Anterior vena cava (tissue), 1 donor: ENCODE data around the genes BTG3, MRPL39 and ADAMTS1.

DNA sequence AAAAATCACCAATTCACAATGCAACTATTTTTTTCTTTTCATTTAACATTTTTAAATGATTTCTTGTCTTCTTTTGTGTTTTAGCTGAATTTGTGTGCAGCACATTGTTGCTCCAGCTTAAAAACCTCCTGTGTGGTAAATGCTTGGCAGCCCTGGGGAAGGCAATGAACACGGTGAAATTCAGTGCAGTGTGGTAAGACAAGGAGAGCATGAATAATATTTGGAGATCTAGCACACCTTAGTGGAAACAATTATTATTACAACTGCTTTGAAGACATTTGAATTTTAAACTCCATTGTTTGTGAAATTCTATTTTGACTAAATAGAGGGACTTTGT lies 242.7 kb upstream of the CXADR start:
- PRO-cap, result no peak

- PRO-cap, result no peak
Observed at GRCh38 chr21:17441384-17441919, 71.4 kb upstream of the CXADR start.

GRCh38 chr21:17476028-17476549 lies 36.8 kb upstream of the CXADR start:
- PRO-cap, result no peak

- PRO-cap, result unidirectional peak, minus-strand start at chr21:17612521; bidirectional peak, plus-strand start at chr21:17613056, minus-strand start at chr21:17612874
Observed at GRCh38 chr21:17612397-17613209, at the start of gene BTG3. Gene BTG3 (minus strand): TSS chr21:17612901.

DNA sequence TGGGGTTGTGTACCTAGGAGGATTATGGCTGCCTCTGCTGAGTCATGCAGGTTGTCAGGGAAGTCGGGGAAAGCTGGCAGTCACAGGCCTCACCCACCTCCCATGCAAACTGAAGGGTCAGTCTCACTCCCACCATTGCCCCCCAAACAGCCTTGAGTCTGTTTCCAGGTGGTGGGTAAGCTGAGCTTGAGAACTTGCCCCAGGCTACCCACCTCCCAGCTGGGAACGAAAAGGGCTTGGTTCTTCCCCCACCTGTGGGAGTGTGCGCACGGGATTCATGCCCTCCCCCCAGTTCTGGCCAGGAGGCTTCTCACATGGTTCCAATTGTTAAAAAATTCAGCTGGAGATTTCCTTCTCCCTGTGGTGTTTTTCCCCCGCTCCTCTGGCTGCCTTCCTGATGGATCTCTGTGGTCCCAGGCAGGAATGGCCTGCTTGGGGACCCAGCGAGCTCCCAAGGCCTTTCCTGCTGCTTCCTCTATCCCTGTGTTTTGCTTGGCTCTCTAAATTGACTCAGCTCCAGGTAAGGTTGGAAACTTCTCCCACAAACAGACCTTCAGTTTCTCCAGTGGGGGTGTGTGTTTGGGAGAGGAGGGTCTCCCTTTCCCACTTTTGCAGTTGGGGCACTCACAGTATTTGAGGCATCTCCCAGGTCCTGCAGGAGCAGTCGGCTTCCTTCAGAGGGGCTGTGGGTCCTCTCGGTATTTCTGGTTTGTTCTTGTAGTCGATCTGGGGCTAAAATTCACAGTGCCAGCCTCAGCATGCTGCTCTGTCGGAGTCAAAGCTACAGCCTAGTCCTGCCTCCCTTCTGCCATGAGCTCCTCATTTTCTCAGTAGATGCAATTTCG lies 82.0 kb upstream of the C21orf91 start:
- PRO-cap, result no peak

GRCh38 chr21:18661231-18661430 lies 257.5 kb upstream of the TMPRSS15 start:
- PRO-cap, result no peak

DNA sequence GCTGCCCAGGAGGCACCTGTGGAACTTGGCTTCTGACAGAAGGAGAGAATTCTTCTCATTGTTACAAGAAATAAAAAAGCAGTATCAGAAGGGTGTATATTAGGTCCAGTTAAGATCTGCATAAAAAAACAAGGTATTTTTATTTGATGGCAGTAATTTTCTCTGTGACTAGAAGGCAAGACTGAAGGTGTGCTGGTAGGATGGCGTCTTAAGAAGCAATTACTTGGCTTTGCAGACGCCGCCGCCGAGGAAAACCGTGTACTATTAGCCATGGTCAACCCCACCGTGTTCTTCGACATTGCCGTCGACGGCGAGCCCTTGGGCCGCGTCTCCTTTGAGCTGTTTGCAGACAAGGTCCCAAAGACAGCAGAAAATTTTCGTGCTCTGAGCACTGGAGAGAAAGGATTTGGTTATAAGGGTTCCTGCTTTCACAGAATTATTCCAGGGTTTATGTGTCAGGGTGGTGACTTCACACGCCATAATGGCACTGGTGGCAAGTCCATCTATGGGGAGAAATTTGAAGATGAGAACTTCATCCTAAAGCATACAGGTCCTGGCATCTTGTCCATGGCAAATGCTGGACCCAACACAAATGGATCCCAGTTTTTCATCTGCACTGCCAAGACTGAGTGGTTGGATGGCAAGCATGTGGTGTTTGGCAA lies 454.1 kb upstream of the TMPRSS15 start:
- PRO-cap, result no peak

GRCh38 chr21:19226673-19227001 lies 823.1 kb upstream of the TMPRSS15 start:
- PRO-cap, result no peak

DNA sequence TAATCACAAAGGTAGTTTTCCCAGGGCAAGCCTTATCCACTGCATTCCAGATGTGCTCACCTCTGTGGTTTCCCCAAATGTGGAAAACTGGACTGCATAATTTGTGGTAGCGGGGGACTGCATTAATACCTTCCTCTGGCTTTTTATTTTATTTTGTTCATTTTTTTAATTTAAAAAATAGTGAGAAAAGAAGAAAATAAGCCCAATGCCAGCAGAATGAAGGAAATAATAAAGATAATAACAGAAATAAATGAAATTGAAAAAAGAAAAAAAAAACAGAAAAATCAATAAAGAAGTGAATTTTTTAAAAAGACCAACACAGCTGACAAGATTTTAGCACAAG lies 941.6 kb upstream of the TMPRSS15 start:
- PRO-cap, result no peak

- PRO-cap, result no peak
Observed at GRCh38 chr21:22062182-22062816, 1064.1 kb downstream of the NCAM2 start.

GRCh38 chr21:22421312-22421899 lies 1423.2 kb downstream of the NCAM2 start:
- PRO-cap, result no peak

GRCh38 chr21:23021164-23021633 lies 2023.0 kb downstream of the NCAM2 start:
- PRO-cap, result no peak

DNA sequence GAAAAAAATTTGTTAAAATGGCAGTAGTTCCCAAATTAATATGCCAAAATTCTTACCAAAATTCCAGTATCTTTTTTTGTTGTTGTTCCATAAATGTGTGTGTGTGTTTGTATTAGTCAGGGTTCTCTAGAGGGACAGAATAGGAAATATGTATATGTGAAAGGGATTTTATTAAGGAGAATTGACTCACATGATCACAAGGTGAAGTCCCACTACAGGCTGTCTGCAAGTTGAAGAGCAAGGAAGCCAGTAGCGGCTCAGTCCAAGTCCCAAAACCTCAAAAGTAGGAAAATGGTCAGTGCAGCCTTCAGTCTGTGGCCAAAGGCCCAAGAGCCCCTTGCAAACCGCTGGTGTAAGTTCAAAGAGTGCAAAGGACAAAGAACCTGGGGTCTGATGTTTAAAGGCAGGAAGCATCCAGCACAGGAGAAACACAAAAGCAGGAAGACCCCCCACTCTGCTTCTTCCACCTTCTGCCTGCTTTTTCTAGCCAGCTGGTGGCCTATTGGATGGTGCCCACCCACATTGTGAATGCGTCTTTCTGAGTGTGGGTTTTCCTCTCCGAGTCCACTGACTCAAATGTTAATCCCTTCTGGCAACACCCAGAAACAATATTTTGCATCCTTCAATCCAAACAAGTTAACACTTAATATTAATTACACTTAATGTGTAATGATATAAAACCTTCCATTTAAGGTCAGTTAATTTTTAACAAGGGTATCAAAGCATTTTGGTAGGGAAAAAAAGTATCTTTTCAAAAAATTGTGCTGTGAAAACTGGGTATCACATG lies 2222.6 kb downstream of the MRPL39 start:
- PRO-cap, result no peak

- PRO-cap, result bidirectional peak, plus-strand start at chr21:25607645, minus-strand start at chr21:25607460; unidirectional peak, plus-strand start at chr21:25607975
Observed at GRCh38 chr21:25606984-25608119, at the start of gene MRPL39. Gene MRPL39 (minus strand): TSS chr21:25607481.

DNA sequence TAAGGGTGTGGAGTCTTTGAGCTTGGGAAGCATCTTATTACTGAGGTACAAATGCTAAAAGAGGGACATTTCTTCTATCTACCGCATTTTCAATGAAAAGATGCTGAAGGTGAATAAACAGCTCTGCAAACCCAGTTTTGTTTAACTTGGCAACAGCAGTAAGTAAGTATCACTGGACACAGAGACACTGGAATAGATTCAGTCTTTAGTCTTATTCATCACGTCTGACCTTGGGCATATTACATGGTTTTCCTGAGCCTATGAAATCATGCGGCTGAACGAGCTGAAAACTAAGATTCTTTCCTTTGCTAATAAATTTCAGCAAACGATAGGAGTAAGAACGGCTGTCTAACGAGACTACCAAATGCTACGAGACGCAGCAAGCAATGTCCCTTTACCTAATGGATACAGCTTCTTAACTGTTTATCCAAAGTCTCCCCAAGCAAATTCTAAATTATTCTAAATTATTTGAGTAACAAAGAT lies 207.4 kb downstream of the GABPA start:
- PRO-cap, result no peak

- PRO-cap, result no peak
Observed at GRCh38 chr21:26024088-26024388, 146.5 kb downstream of the APP start.

- PRO-cap, result no peak
Observed at GRCh38 chr21:26546565-26547395, 26.3 kb downstream of the CYYR1 start.

GRCh38 chr21:26801469-26802087 lies 43.6 kb downstream of the ADAMTS1 start:
- PRO-cap, result bidirectional peak, plus-strand start at chr21:26801779, minus-strand start at chr21:26801593

- PRO-cap, result bidirectional peak, plus-strand start at chr21:26845604, minus-strand start at chr21:26845409
Observed at GRCh38 chr21:26845234-26845437, at the start of gene ADAMTS1. Gene ADAMTS1 (minus strand): TSS chr21:26845409.

DNA sequence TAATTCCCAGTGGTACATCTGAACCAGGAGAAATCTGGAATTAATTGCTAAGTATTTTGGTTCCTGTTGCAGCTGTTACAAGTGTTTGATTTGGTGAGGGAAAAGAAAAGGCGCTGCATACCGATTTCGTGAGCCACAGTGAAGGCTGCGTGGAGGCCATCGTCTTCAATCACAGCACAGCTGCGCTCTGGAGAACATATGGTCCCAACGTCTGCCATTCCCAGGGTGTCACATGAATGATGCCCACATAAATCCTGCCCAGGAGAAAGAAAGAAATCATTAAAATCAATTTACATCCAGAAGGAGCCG lies 12.3 kb downstream of the ADAMTS5 start:
- PRO-cap, result no peak